ENCODE measurements around the genes ASB16, UBTF, SLC4A1, MEIOC and HIGD1B.

- RRBS: no CpG with 5 or more reads among the region's 12 CpGs
Measured at GRCh38 chr17:44120839-44121970, 2.2 kb downstream of the HDAC5 start.

DNA sequence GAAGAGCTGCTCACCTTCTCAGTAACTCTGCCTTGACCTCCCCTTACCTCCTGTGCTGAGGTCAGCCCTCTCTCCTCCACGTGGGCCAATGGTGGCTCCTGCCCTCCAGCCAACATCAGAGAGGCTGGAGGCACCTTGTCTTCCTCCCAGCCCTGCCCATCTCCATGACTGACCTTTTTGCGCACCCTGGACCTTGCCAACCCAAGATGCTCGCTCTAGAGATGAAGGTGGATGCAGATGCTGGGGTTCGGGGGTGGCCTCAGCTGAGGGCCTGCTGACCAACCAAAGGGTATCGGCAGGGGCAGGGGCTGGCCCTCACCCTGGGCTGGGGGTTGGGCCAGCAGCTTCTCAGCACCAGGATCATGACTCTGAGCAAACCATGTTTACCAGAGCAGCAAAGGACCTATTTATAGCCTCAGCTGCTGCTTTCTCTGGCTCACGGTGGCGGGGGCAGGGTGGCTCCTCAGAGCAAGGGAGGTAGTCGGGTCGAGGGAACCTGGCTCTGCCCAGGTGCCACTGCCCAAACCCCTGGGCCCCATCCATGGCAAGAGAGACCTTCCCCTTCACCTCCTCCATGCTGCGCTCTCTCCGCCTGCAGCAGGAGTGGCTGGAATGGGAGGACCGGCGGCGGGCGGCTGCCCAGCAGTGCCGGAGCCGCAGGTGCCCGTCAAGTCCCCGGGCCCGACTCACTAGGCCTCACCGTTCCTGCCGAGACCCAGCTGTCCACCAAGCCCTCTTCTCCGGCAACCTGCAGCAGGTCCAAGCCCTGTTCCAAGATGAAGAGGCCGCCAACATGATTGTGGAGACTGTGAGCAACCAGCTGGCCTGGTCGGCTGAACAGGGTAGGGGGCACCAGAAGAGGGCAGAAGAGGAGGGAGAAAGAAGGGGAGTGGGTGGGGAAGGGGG lies at the start of gene ASB16:
TSS of gene ASB16 (plus strand) at position 456 of the 906 bp plus-strand sequence.
- RRBS: 21% methylated on average over 5 of the region's 25 CpGs

- RRBS: no CpG with 5 or more reads among the region's 10 CpGs
Measured at GRCh38 chr17:44191362-44191984, 4.7 kb downstream of the TMUB2 start.

GRCh38 chr17:44198202-44199143 lies 1.2 kb downstream of the ATXN7L3 start:
- RRBS: 3% methylated on average over 13 of the region's 30 CpGs

DNA sequence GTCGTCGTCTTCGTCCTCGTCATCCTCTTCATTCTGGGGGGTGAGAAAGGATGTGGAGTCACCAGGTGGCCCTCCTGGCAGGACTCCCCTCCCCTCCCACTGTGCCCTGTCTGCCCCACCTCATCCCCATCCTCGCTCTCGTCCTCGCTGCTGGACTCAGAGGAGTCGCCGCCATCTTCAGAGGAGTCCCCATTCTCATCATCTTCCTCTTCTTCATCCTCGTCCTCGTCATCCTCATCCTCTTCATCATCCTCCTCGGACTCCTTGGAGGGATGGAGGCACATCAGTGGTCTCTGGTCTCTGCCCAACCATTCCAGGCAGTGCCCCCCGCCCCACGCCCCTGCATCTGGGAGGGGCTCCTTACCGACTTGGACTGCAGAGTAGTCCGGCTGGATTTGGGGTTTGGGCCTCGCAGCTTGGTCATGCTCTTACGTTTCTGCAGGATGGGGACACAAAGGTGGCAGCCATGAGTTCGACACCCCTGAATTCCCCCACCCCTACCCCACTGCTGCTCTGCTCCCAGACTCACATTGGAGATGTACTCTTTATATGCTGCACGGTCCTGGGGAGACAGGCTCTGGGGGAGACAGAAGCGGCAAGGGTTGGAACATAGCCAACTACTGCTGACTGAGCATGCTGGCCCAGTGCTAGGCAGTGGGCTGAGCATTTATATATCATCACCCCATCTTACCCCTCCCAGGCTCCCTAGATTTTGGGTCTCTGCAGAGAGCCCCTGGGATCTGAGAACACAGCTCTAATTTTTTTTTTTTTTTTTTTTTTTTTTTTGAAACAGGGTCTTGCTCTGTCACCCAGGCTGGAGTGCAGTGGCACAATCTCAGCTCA lies 7.9 kb upstream of the ATXN7L3 start:
- RRBS: no CpG with 5 or more reads among the region's 21 CpGs

- RRBS: no CpG with 5 or more reads among the region's 9 CpGs
Measured at GRCh38 chr17:44216068-44216838, 3.2 kb downstream of the UBTF start.

GRCh38 chr17:44219342-44220285 lies at the start of gene UBTF:
Gene UBTF (minus strand): TSS chr17:44219675.
- RRBS: 1% methylated on average over 71 of the region's 128 CpGs

DNA sequence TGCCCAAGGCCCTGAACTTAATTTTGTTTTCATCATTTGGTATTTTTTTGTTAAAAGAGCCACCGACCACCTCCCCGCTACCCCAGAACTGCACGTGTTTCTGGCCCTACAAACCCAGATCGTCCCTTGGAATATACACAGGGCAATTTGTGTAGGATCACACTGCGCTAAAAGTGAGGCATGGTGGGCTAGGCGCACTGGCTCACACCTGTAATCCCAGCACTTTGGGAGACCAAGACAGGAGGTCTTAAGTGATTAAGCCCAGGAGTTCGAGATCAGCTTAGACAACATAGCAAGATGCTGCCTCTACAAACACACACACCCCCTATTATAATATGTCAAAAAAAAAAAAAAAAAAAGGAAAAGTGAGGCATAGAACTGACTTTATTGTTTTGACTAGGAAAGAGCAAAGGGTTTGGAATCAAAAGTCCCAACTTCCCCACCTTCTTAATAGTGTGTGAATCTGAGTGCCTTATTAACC lies 3.5 kb upstream of the UBTF start:
- RRBS: no CpG with 5 or more reads among the region's 7 CpGs

- RRBS: no CpG with 5 or more reads among the region's 13 CpGs
Measured at GRCh38 chr17:44268043-44268514, at the start of gene SLC4A1. Gene SLC4A1 (minus strand): TSS chr17:44268135.

- RRBS: no CpG with 5 or more reads among the region's 4 CpGs
Measured at GRCh38 chr17:44448250-44449028, 54.8 kb downstream of the GPATCH8 start.

DNA sequence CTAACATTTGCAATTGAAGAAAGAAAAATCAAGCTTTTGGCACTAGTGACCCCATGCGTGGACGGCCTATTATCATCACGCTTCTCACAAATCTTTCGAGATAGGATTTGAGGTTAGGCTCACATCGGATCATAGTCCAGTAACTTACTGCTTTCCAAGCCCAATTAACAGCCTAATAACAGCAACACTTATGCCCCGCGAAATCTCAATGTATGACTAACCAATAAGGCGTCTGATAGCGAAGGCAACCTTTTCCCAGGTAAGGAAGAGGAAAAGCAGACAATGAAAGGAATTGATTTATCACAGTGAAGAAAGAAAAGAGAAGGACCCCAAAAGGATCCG lies 674 bp downstream of the GPATCH8 start:
- RRBS: no CpG with 5 or more reads among the region's 10 CpGs

DNA sequence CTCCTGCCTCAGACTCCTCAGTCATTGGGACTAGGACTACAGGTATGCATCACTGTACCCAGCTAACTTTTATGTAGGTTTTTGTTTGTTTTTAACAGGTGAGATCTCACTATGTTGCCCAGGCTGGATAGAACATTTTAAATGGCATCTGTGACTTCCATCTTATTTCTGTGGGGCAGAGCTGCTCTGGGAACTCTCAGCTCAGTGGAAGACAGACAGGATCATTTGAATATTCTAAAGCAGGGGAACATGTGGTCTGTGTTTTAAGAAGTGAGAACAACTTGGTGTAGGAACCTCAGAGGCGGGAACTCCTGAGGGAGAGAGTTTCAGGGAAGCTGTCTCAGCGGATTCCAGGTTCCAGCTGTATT lies 21.4 kb upstream of the FZD2 start:
- RRBS: no CpG with 5 or more reads among the region's 2 CpGs

DNA sequence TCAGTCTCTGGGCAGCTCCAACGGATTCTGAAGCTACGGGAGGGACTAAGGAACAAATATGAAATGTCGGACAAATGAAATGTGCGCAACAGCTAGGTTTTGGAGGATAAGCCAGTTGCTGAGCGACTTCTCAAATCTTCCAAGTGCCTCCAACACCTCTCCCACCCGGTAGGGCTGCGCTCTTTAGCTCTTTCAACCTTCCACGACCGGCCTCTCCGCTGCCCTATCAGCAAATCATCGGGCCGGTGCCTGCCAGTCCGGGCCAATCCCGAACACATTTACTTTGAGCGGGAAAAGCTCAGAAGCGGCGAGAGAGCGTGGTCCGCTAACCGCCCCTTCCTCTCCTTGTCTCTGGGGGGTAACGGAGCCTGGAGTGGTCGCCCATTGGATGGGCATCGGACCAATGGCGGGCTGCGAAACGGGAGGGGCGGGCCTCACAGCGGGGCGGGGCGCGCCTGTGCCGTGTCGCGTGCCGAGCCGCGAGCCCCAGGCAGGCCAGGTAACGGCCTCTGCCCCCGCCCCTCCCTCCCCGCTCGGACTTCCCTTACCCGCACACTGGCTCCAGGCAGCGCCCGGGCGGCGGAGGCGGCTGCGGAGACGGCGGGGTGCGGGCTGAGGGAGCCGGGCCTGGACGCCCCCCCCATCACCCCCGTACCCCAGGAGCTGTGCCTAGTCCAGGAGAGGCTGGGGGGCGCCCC lies at the start of gene MEIOC:
TSS of gene MEIOC (plus strand) at position 553 of the 698 bp plus-strand sequence.
- RRBS: 7% methylated on average over 9 of the region's 55 CpGs

DNA sequence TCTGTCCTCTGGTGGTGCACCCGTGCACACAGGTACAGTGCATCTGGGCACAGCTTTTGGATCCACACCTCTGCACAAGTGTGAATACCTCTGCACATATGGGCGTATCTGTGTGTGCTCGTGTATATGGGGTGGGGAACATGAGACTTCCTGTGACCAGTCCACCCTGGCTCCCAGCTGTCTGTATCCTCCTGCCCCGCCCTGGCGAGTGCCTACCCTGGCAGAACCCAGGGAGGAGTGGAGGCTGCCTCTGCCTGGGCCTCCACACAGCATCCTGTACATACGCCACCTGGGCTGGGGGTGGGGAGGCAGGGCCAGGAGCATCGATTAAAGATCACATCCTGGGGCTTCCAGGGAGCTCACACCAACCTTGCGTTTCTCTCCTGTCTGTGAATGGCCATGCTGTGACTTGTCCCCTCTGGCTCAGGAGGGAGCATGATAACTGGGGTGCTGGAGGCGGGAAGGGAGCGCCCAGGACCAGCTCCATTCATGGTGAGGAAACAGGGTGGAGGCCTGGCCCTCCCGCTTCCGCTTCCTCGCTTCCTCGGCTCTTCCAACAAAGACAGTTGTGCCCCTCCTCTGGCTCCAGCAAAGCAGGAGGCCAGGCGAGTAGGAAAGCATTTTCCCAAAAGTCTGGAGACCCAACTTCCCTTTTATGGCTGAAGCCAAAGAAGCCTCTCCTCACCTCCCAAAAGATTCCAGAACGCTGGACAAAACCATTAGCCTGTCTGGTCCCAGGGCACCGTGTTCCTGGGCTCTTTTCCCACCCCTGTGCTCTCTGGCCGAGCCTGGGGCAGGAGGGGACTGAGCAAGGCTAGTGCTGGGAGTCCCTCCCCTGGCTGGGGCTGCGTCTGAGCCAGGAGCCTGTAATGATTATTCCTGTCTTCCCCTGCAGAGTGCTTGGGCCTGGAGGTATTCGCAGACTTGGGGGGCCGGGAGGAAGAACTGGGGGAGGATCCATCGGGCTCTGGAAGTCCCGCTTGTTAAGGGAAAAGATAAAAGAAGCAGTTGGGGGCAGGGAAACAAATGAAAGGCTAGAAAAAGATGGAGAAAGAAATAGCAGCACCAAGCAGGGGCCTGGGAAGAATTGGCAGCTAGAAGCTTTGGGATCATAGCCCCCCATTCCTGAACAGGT lies 23.1 kb downstream of the ADAM11 start:
- RRBS: no CpG with 5 or more reads among the region's 23 CpGs

DNA sequence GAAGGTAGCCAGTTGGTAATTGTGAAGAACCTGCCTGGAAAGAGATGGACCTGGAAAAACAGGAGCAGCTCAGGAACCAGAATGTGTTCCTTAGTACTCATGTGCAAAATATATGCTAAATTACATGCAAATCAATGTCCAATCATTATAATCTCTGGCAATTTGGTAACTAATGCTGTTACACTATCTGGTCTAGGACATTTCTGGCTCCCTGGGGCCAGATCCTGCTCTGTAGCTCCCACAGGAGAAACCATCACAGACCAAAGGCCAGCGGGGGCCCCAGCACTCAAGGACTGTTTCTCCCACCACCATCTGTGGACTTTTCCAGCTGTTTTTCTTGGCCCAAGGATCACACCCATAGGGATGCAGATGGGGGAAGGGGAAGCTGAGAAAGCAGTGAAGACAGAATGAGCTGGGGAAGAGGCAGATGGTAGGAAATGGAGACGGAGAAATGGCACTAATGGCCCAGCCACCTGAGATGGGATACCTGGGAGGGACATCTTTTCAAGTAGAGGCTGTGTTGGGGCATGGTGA lies at the start of gene HIGD1B:
TSS of gene HIGD1B (plus strand) at position 396 of the 534 bp plus-strand sequence.
- RRBS: no CpG with 5 or more reads among the region's 2 CpGs

DNA sequence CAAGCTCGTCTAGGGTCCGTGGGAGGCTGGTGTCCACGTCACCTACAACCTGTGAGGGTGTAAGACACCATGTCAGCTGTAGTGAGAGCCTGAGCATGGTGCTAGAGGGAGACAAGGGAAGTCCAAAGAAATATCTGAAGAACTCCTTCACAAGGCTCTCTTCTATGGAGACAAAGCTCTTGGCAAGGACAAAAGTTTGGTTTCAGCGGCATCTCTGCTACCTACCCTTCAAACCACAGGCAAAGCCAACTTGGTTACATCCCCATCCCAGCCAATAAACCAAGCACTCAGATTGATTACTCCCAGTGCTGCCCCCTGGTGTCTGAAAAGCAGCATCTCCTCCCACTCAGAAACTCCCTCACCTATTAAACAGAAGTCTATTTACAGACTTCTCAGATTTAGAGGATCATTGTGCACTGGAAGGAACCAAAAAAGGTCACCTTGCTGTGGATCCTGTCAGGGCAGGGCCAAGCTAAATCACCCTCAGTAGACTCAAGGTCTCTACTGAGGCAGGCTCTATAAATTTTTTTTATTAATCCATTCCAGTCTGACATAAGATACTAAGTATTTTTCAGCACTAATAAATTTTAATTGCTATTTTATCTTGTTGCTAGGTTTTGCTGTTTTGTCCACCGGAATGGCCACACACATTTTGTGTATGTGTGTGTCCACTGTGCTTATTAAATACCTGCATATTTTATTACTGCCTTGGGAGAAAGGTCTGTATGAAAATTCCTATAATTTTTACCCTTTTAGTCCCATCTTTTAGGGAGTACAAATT lies 17.5 kb downstream of the HIGD1B start:
- RRBS: no CpG with 5 or more reads among the region's 5 CpGs

DNA sequence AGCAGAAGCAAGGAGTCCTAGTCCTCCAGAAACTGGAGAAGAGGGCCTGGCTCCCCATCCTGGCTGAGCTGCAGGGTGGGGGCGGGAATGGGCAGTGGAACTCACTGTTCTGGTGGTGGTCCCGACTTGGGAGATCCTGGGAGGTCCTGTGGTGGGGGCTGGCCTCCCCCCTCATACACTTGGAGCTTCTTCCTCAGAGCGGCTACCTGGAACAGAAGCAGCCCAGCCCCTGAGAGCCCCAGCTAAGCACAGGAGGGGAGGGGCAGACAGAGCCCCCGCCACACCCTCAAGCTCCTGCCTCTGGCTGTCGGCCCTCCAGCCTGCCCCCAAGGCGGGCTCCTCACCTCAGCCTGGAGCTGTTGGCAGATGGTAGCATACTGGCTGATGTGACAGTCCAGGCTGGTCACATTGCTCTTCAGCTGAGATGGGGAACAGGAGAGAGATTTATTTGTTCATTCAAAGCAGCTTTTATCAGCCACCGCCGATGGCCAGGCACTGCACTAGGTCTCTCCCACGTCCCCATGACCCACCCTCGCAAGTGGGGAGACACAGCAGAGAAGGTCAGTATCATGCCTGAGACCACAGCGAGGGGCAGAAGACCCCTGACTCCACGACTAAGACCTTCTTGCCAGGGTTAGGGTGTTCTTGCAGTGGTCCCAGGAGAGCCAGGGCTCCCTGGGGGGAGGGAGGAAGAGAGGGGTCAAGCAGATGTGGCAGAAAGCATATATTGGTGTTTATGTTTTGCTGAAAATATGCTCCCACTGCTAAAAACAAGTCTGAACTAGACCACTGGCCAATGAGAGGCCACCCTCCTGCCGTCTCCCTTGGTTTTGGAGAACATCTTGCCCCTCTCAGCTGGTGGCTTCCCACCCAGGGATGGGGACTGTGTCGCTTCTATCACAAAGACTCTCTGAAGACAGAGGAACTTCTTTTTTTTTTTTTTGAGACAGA lies 14.7 kb downstream of the KIF18B start:
- RRBS: no CpG with 5 or more reads among the region's 14 CpGs

- RRBS: no CpG with 5 or more reads among the region's 12 CpGs
Measured at GRCh38 chr17:44981260-44982011, 13.3 kb upstream of the C1QL1 start.

DNA sequence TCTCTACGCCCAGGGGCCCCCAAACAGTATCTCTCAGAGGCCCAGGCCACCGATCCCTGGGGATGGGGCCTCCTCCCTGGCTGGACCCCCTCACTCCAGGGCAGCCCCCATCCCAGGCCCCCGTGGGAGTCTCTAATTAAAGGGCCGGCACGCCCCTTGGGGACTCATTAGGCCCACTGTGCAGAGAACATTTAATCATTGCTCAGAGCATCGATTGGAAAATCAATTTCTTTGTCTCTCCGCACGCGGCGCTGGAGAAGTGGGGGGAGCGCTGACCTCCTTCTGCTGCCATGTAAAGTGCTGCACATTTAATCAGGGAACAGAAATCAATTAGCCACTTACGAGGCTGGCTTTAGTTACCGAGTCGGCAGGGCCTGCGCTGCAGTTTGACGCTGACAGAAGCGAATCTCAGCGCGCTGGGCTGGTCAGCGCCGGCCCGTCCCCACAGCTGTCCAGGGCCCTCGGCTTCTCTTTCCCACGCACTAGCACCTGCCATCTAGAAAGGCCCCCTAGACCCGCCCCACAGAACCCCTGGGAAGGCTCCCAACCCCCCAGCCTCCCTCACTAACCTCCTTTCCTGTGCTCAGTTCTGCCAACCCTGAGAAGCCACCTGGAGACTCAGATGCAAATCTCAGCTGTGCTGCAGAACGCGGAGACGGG lies 20.2 kb upstream of the C1QL1 start:
- RRBS: no CpG with 5 or more reads among the region's 28 CpGs

Data from epithelial cell of prostate (primary cell).